Left ventricle myocardium (tissue), 1 donor: ENCODE measurements around a stretch of chr7.

DNA sequence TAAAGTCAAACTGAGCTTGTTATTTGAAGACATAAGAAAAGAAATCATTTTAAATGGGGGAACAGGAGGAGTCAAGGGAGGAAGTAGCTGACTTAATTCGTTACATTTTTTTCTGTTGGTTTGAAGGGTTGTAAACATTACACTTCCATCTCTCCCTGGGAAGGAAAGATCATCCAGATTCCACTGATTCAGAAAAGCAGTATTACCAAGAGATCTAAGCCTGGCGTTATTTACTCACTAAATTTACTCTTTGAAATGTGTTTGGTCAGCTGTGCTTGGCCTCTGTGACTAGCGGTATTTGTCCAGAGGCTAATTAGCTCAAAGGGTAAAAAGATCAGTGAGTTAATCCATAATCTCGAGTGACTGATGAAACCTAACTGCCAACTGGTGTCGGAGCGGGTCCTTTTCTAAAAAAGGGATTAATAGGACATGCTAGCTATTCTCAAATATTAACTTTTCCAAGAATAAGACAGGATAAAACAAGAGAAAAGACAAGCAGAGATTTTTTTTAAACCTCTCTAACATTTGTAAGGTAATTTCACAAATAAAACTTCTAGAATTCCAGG lies 247.2 kb upstream of the AOAH start:
- PRO-cap, result no peak

DNA sequence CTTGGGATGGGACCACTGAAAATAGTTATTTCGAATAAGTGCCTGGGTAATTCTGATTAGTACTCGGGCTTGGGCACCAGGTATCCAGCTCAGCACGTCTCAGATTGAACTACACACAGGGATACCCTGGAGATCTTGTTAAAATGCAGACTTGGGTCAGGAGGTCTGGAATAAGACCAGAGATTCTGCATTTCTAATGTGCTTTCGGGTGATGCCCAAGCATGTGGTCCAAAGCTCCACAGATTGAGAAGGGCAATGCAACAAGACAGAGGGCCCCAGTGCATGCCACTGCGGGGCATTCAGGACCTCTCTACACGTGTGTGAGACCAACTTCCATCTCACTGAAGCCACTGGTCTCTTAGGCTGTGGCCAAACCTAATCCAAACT lies 107.7 kb downstream of the ELMO1 start:
- PRO-cap, result no peak

GRCh38 chr7:37344885-37345325 lies 103.8 kb downstream of the ELMO1 start:
- PRO-cap, result no peak

DNA sequence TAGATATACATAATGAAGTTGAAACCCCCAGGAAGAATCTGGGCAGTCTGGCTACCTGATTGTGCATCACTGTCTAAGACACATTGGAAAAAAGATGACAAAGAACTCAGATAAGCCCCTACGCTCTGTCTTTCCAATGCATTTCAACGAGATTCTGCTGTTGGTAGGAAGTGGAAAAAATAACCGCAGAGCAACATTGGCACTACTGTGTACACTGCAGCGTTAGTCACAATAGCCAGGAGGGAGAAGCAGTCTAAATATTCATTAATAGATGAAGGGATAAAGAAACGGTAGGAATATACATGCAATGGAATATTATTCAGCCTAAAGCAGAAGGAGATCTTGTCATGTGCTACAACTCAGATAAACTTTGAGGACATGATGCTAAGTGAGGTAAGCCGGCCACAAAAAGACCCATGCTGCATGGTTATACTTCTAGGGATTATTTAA lies 40.4 kb downstream of the ELMO1 start:
- PRO-cap, result no peak

DNA sequence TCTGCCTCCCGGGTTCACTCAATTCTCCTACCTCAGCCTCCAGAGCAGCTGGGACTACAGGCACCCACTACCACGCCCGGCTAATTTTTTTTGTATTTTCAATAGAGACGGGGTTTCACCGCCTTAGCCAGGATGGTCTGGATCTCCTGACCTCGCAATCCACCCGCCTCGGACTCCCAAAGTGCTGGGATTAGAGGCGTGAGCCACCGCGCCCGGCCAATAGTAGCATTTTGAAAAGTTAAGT lies 4.1 kb downstream of the ELMO1 start:
- PRO-cap, result no peak

DNA sequence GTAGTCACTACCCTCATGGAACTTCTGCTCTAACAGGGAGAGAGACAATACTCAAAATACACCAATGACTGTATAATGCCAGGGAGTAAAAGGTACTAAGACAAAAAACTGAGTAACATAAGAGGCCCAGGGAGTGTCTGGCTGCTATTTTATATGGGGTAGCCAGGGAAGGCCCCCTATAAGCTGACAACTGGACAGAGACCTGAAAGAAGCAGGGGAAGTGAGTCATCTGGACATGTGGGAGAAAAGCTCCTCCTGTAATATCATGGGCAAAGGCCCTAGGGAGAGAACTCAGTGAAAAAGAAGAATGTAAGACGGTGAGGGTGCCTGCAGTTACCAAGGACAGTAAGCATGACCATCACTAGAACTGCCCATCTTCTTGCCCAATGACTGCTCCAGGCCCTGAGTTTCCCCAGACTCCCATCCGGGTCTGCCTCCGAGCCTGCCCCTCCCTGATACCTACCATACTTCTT lies 2.4 kb downstream of the ELMO1 start:
- PRO-cap, result no peak

DNA sequence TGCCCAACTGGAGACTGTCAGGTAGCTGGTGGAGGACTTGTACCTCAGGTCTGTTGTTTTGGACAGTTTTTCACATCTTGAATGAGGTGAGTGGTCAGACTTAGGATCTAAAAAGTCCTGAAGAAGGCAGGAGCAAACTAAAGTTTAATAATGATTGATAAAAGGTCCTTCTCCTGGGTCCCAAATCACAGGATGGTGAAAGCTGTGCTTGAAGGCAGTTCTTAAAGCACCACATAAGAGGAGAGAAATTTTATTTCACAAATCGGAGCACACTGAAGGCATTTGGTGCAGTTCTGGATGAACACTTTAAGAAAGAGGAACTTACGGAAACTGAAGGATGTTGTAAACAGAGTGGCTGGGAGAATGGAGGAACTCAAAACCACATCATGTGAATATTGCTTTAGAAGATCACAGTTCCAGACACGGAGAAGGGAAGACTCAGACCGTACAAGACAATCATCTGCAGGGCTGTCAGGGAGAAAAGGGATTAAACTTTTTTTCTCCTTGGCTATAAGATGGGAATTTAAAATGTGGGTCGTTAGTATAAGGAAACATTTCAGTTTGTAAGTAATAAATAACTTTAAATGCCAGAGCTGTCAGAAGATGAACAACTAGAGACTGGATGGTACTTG lies 9.1 kb upstream of the GPR141 start:
- PRO-cap, result unidirectional peak, plus-strand start at position 411 of the sequence

DNA sequence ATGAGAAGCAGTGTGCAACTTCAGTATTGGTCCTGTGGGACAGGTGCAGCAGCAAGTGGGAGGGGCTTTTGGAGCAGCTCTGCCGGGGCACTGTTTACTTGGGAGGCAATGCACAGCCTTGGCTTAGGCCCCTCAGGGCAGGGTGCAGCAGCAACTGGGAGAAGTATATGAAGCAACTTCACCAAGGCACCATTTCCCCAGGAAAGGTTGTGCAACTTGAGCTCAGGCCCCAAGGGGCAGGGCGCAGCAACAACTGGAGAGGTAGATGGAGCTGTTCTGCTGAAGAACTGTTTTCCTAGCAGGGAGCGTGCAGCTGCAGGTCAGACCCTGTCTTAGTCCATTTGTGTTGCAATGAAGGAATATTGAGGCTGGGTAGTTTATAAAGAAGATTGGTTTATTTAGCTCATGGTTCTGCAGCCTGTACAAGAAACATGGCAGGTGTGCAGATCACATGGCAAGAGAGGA lies 10.7 kb downstream of the GPR141 start:
- PRO-cap, result no peak

DNA sequence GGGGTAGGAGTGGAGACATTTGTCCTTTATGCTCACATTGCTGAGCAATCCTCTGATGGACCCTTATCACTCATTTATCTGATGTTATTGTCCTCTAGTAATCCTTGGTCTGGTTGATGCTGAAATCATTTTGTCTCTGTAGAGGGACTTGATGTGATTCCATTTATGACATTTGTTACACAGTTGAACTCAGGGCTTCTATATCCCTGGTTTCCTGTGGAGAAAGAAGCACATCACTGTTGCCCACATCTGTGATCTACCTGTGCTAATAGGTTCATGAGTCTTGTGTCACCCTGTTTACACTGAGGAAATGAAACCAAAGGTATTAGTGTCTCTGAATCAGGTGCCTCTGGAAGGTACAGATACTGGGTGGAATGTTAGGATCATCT lies 54.3 kb downstream of the STARD3NL start:
- PRO-cap, result no peak

- PRO-cap, result no peak
Measured at GRCh38 chr7:38233811-38234094, 55.7 kb downstream of the STARD3NL start.

GRCh38 chr7:38331813-38332318 lies 153.8 kb downstream of the STARD3NL start:
- PRO-cap, result no peak

GRCh38 chr7:38863361-38864004 lies 45.5 kb downstream of the VPS41 start:
- PRO-cap, result no peak

- PRO-cap, result no peak
Measured at GRCh38 chr7:39540263-39540874, 25.8 kb upstream of the YAE1 start.

GRCh38 chr7:39622760-39623275 lies 554 bp upstream of the RALA start:
- PRO-cap, result no peak

DNA sequence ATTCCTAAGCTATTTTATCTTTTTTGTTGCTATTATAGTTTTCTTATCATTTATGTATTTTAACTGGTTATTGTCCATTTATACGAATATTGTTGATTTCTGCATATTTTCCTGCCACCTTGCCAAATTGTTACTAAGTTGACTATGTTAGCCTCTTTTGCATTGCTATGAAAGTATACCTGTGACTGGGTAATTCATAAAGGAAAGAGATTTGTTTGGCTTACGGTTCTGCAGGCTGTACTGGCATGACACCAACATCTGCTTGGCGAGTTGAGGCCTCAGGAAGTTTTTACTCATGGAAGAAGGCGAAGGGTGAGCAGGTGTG lies 8.3 kb downstream of the RALA start:
- PRO-cap, result no peak

- PRO-cap, result no peak
Measured at GRCh38 chr7:39793603-39794478, 156.2 kb upstream of the CDK13 start.

GRCh38 chr7:39971901-39972178 lies 21.8 kb downstream of the CDK13 start:
- PRO-cap, result no peak

DNA sequence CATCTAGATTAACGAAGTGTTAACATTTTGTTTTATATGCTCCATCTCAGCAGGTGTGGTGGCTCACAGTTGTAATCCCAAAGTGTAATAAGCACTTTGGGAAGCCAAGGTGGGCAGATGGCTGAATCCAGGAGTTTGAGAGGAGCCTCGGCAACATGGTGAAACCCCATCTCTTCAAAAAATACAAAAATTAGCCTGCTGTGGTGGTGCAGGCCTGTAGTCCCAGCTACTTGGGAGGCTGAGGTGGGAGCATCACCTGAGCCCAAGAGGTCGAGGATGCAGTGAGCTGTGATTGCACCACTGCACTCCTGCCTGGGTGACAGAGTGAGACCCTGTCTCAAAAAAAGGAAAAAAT lies 41.6 kb downstream of the CDK13 start:
- PRO-cap, result no peak

- PRO-cap, result no peak
Measured at GRCh38 chr7:40057227-40057945, 77.0 kb downstream of the MPLKIP start.

GRCh38 chr7:40218649-40219033 lies 83.8 kb downstream of the SUGCT start:
- PRO-cap, result no peak